Hepatocyte (in vitro differentiated cells and primary cell): ENCODE measurements around the genes PBLD, TET1, CCAR1 and PPA1.

DNA sequence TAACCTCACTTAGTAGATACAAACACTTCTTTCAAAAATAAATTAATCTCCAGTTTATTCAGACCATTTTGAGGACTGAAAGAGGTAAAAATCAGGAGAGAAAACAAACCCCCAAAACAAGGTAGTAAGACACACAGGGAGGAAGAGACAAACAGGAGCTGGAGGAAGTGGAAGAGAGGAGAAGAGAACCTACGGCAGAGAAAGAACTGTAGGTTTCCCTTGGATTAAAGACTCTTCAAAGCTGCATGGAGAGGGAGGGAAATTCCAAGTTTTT is 15.8 kb upstream of the JMJD1C start:
- RAMPAGE, long total RNA, result no peak
- RRBS, result no CpG with 5 or more reads among the region's 1 CpG

DNA sequence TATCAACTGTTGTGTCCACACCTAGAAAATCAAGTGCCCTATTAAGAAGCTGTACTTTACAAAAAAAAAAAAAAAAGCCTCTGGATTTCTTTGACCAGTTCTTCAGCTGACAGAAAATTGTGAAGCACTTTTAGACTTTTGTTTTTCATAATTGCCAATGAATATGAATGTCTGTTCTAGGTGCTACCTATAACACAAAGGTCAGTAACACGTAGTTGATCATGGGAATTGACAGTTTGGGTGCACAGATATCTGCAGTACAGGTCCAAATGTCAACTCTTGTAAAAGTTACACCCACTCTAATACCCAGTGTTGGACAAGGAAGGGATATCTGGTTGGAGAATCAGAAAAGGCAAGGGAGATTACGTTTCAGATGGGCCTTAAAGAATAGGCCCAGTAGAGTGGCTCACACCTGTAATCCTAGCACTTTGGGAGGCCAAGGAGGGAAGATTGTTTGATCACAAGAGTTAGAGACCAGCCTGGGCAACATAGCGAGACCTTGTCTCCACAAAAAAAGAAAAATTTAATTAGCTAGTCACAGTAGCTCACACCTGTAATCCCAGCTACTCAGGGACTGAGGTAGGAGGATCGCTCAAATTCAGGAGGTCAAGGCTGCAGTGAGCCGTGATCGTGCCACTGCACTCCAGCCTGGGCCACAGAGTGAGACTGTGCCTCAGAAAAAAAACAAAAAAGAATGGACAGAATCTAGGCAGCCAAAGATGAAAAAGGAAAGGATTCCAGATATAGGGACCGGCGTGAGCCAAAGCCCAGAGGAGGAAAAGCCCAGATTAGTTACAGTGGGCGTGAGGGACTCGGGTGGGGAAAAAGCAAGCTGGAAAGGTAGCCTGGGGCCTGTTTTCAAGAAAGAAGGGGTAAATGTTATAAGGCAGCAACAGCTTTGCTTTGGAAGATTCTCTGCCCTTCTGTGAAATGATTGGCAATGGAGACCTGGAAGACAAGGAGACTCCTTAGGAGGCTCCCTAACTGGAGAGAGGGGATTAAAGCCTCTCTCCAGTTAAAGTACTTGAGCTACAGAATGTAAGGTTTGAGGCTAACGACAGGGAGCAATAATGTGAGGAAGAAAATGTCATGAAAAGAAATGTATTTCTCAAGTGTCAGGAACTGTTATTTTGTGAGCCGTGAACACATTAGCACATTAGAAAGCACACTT is 2.1 kb downstream of the REEP3 start:
- RAMPAGE, long total RNA, result no peak
- RRBS, result no CpG with 5 or more reads among the region's 12 CpGs

- RAMPAGE, long total RNA, result no peak
- RRBS, result no CpG with 5 or more reads among the region's 6 CpGs
Observed at GRCh38 chr10:63866047-63866442, 344.8 kb downstream of the REEP3 start.

GRCh38 chr10:67224366-67225034 is 298.7 kb downstream of the LRRTM3 start:
- RAMPAGE, long total RNA, result no peak
- RRBS, result no CpG with 5 or more reads among the region's 7 CpGs

- RAMPAGE, long total RNA, result no peak
- RRBS, result no CpG with 5 or more reads among the region's 7 CpGs
Observed at GRCh38 chr10:67912552-67913240, 28.2 kb downstream of the SIRT1 start.

DNA sequence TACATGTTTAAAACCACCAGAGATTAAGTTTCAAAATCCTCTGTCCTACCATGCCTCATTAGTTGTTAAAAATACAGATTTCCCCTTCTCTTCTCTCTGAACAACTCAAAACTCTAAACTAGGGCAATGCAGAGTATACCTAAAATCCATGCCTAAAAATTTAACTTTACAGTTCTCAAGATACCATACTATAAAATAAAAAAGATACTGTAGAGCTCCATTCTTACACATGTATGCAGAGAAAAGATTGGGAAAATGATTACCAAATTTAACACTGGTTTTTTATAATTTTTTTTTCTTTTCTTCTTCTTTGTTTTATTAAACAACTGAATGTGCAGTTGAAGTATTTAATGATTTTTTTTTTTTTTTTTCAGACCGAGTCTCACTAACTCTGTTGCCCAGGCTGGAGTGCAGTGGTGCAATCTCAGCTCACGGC is 21.1 kb downstream of the HERC4 start:
- RAMPAGE, long total RNA, result no peak
- RRBS, result no CpG with 5 or more reads among the region's 2 CpGs

DNA sequence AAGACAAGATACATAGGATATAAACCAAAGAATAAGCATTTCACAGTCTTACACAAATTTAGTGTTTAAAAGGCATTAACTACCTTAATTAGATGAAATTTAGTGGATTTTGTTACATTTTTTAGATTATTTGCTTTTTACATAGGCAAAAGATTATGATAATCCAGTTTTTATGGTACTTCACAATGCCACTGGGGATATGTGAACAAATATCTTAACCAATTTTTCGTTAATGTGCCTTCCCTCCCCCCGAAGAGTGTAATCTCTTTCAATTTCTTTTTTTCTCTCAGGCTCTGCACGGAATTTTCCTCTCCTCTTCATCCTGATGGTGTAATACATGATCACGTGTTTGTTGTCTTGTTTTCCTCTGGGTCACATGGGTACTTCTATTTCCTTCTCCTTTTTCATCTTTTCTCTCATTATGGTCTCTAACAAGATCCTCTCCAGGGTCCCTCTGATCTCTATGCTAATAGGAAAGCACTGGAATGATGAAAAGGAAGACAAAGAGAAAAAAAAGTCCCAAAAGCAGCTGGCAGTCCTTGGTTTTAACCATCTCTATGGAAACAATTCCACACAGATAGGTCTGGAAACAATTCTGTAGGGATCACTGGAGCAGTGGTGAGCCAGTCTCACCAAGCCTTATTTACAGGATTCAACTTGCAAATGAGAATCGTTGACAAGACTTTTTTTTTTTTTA is 3.6 kb upstream of the HNRNPH3 start:
- RAMPAGE, long total RNA, result no peak
- RRBS, result no CpG with 5 or more reads among the region's 5 CpGs

- RAMPAGE, long total RNA, result start-site peak on the minus strand at chr10:68332892-68332956, 21 and 10 reads in 2 replicates
- RRBS, result no CpG with 5 or more reads among the region's 39 CpGs
Observed at GRCh38 chr10:68332586-68333632, at the start of gene PBLD. PBLD (minus strand) TSS chr10:68332928.

- RAMPAGE, long total RNA, result no peak
- RRBS, result 2% methylated on average over 45 of the region's 74 CpGs
Observed at GRCh38 chr10:68559735-68560935, at the start of gene TET1. TET1 (plus strand) TSS chr10:68560337.

- RAMPAGE, long total RNA, result no peak
- RRBS, result 1% methylated on average over 14 of the region's 38 CpGs
Observed at GRCh38 chr10:68720806-68721381, at the start of gene CCAR1. CCAR1 (plus strand) TSS chr10:68721239.

DNA sequence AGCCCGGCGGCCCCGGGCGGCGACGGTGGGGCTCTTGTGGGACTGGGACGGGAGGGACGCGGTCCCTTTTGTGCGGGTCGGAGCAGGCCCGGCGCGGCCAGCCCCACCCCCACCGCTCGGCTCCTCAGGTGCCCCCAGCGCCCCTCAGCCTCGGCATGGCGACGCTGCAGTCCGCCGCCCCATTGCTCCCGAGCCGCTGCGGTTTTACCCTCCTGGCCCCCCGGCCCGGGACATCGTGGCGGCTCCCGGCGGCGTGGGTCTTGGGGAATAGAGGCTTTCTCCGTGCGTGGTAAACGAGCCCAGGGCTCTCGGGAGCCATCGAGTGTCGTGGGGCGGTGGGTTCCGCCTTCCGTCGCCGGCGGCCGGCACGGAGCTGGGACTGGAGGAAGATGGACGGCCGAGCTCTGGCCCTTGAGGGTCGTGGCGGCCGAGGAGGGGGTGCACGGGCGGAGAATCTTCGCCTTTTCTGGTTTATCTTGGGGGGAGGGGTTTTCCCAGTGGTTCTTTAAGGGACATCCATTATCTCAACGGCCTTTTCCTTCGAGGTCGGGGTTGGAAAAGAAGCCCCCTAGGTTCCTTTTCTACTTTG is 437 bp downstream of the CCAR1 start:
- RAMPAGE, long total RNA, result no peak
- RRBS, result under 1% methylated on average over 18 of the region's 57 CpGs

DNA sequence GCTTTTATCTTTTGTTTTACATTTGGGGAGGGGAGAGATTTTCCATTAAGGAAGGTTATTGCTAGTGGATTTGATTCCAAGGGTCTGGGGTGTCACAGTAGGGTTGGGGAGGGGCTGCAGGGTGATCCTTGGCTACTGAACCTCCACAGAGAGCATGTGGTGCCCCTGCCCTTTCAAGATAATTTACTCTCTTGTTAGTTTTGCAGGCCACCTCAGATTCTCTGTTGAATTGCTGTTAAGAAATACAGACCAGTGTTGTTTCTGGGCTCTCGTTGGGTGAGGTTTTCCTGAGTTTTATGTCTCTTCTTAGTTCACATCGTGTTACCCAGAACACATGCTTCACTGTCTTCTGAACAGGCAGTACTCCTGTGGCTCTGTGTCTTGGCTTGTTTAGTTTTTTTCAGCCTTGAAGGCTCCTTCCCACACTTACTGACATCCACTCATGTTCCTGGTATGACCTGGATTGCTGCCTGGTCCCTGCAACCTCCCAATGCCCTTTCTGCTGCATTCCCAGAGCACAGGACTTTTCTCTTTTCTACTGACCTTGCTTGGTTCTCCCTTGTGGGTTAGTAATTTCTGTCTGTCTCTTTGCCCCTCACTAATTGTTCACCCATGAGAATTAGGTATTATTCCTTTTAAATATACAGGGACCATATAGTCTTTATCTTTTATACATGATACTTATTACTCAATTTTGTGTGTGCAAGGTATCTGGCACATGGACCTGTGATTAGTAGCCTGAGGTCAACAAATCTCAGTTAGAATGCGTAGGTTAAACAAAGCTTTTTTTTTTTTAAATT is 4.4 kb downstream of the KIFBP start:
- RAMPAGE, long total RNA, result no peak
- RRBS, result no CpG with 5 or more reads among the region's 3 CpGs

DNA sequence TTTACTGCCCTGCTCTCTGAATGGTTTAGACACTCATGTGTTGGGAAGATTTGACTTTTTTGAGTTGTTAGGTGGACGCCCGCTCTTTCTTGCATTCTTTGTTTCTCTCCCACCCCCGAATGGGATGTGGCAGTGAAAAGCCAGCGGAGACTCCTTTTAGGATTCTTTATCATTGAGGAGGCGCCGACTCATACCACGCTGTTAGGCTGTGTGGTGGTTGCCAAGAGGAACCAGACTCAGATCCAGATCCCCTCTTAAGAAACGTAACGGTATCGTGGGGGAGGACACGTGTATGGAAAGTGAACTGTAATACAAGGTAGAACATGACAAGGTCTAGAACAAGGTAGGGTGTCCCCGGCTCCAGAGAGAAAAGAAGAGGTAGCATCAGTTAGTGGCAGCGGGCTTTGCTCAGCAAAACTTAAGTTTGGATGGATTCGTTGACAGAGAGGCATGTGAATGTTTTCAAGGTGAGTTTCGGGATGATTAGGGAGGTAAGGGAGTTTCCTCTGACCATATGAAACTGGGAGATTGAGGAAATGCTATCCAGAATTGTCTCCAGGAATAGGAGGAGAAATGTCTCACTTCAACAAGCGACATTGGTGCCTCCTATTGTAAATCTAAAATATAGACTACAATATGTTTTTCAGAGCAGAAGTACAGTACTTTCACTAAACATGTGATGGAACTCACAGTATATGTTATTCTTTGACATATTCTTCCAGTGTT is 916 bp downstream of the SUPV3L1 start:
- RAMPAGE, long total RNA, result no peak
- RRBS, result no CpG with 5 or more reads among the region's 16 CpGs

DNA sequence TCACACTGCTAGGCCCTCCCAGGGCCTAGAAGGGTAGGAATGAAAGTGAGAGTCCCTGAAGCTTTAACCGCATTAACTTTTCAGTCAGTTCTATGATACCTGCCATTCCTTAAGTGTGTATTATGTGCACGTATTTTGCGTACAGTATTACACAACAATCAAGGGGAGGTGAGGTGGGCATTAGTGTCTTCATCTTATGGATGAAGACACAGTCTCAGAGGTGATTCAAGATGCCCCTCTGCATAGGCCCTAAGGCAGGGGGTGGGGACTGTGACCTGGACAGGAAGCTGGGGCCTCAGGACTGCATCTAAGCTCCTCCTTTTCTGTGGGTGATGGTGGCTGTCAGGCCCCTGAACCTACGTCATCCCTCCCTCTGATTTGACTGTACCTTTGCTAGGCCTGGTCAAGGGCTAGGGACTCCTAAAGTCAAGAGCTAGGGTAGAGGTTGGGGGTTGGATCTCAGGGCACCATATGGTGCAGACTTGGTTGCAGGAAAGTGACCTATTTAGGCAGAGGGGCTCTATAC is 1.5 kb upstream of the HK1 start:
- RAMPAGE, long total RNA, result no peak
- RRBS, result no CpG with 5 or more reads among the region's 4 CpGs

GRCh38 chr10:69323773-69324200 is 5.1 kb downstream of the HK1 start:
- RAMPAGE, long total RNA, result no peak
- RRBS, result no CpG with 5 or more reads among the region's 3 CpGs

GRCh38 chr10:69408521-69408870 is 8.2 kb downstream of the TACR2 start:
- RAMPAGE, long total RNA, result no peak
- RRBS, result 2% methylated on average over 17 of the region's 33 CpGs

GRCh38 chr10:69415864-69416267 is 852 bp downstream of the TACR2 start:
- RAMPAGE, long total RNA, result no peak
- RRBS, result no CpG with 5 or more reads among the region's 13 CpGs

GRCh38 chr10:69845903-69846533 is 44.3 kb downstream of the COL13A1 start:
- RAMPAGE, long total RNA, result no peak
- RRBS, result no CpG with 5 or more reads among the region's 13 CpGs

DNA sequence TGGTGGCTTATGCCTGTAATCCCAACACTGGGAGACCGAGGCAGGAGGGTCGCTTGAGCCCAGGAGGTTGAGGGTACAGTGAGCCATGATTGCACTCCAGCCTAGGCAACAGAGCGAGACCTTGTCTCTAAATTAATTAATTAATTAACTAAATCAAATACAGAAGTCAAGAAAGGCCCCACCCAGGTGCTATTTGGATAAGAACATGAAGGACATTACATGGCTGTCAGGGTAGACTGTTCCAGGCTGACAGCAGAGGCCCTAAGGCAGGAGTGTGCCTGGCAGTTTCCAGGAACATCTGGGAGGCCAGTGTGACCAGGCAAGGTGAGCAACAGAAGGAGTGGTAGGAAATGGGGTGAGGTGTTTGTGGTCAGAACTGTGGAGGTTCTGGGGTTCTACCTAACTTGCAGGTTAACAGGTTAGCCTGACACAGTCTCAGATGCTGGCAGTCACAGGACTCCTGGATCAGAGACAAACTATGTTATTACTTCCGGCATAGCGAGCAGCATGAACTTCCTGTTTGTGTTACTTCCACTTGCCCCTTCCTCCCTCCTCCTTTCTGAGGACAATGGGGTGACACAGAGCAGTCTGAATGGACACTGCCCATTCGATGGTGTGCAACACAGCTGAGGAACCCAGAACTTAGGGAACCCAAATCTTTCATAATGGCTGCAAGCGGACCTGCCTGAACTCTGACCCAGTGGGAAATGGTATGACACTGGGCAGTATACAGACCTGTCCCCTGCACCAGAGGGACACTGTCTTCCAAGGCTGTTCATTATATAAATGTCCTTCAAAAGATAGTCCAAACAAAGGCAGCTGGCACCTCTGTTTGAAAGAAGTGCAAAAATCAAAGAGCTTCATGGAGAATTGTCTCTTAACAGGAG is 3.8 kb upstream of the SAR1A start:
- RAMPAGE, long total RNA, result no peak
- RRBS, result no CpG with 5 or more reads among the region's 7 CpGs

GRCh38 chr10:70233254-70234453 is at the start of gene PPA1:
PPA1 (minus strand) TSS chr10:70233429.
- RAMPAGE, long total RNA, result no peak
- RRBS, result 2% methylated on average over 29 of the region's 63 CpGs